PC-3 (cell line): Measurements from ENCODE around the genes SLC4A9, TMCO6, PCDHA8, PCDHAC1 and PCDHAC2.

DNA sequence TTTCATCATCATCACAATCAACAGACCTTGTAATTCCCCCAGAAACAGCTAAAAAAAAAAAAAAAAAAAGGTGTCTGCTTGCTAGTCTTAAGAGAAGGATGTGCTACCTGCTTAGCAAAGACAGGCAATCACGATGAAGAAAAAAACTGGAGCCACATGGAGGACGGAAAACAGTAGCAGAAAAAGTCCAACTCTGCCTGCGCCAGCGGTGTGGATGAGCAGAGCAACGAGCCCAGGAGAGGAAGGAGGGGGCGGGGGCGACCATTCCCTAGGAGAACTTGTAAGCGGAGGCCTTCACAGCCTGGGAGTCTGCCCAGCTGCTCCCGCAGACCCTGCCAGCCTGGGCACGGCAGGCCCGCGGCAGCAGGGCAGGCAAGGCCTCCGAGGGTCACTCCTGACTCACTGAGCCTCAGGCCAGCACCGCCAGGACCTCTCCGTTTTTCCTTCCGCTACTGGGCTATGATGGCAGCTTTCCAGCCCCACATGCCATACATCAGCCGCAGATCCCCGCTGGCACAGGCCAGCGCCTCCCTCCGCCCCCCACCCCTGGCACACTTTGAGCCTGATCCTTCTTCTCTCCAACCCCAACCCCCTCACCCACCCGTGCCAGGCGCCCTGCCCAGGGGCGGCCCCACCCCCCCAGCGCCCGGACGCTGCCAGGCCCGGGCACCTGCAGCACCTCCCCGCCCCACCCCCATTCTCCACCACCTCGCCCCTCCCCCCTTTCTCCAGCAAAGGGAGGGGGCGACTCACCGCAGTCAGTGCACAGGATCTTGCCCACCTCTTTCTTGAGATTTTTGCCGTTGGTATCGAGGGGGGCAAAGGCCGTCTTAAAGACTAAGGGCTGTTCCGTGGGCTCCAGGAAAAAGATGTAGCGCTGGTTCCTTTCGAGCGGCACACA is 1.2 kb downstream of the NRG2 start:
- RAMPAGE, long total RNA, result no peak

GRCh38 chr5:140106760-140107029 is 7.2 kb upstream of the PURA start:
- RAMPAGE, long total RNA, result no peak

GRCh38 chr5:140108379-140108899 is 5.5 kb upstream of the PURA start:
- RAMPAGE, long total RNA, result no peak

- RAMPAGE, long total RNA, result no peak
Observed at GRCh38 chr5:140112522-140113529, 1.1 kb upstream of the PURA start.

DNA sequence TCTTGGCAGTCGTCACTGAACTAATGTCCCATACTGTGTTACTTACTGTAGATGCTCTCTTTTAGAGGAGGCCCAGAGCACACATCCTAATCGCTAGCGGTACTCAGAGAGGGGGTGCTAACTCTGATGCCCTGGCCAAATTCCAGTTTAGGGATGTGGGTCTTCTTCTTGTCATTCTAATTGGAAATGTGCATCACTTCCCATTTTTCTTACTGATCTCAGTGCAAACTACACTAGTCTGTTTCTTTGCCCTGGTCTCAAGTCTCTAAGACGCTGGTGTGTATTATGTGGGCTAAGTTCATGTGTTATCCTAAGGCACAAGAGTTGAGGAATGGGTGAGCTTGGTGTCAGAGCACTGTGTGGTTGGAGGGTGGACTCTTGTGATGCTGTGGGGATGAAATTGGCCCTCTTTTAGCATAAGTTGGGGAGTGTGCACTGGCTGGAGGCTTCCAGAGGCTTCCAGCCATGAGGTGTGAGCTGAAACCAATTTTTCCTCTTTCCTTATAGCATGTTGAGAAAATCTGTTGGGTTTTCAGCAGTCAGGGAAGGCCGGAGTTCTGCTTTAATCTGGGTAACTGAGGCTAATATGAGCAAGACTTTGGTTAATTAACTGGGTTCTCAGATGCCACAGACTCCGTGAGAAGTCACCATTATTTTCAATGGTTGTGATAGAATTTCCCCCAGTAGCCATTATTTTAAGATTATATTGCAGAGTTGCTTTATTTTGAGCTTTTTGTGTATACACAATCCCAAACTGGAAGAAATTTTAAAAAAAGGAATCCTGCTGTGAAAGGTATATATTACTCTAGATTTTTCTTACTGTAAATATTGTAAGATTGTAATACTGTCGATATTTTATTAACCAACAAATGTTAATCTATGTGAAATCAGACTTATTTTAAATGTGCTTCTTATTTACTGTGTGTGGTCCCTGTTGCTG is 1.4 kb downstream of the IGIP start:
- RAMPAGE, long total RNA, result no peak

DNA sequence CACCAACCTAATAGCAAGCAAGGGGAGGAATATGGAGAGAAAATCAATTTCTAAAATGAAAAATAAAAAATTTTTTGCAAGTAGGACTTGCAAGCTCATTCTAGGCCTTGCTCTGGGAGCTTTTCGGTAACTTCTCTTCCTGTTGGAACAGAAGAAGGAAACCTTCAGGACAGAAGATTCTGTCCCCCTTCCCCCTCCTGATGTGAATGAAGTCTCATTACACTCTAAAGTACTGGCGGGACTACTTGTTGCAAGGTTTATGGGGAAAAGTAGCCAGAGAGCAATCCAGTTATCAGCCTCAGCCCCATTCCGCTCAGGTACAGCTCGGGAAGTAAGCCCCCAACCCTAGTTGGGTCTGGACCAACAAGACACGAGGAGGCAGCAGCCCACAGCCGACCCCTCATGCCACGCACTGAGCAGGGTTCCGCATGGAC is 559 bp upstream of the CYSTM1 start:
- RAMPAGE, long total RNA, result no peak

DNA sequence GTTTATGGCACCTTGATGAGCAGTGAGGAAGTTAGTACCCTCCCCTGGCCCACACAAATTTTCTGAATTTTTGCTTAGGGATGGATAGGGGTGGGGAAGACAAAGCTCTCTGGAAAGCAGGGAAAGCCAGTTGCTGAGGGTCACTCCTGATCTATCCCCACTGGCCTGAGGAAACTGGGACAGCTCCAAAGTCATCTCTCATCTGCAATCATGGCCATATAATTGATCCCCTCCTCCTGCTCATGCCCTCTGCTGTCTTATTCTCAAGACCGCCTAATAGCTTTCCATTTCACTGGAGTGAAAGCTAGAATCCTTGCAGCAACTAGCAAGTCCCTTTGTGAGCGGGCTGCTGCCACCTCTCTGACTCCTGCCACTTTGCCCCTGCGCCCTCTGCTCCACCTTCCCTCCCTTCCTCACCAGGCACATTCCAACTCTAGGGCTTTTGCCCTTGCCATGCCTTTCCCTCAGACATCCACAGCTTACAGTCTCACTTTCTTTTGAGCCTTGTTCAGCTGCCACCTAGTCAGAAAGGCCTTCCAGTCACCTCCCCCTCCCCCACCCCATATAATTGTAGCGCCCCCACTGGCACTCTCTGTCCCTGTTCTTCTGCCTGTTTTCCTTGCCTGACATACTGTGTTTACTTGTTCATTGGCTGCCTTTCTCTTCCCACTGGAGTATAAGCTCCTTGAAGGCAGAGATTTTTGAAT is 30.8 kb downstream of the CYSTM1 start:
- RAMPAGE, long total RNA, result no peak

DNA sequence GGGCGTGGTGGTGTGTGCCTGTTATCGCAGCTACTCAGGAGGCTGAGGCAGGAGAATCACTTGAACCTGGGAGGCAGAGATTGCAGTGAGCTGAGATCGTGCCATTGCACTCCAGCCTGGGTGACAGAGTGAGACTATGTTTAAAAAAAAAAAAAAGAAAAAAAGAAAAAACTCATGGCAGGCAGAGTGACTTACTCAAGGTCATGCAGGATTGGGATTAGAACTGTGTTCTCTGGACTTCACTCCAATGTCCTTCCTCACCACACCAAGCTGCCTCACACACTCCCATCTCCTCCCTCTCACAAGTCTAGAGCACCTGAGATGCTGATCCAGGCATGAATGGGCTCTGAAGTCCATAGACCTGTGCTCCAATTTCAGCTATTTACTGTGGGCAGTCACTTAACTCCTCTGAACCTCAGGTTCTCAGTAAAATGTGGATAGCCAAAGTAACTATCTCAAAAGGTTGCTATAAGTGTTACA is 2.4 kb downstream of the HBEGF start:
- RAMPAGE, long total RNA, result no peak

- RAMPAGE, long total RNA, result no peak
Observed at GRCh38 chr5:140359836-140360366, at the start of gene SLC4A9. SLC4A9 (plus strand) TSS chr5:140360194.

- RAMPAGE, long total RNA, result no peak
Observed at GRCh38 chr5:140381443-140381647, 20.3 kb upstream of the ANKHD1 start.

DNA sequence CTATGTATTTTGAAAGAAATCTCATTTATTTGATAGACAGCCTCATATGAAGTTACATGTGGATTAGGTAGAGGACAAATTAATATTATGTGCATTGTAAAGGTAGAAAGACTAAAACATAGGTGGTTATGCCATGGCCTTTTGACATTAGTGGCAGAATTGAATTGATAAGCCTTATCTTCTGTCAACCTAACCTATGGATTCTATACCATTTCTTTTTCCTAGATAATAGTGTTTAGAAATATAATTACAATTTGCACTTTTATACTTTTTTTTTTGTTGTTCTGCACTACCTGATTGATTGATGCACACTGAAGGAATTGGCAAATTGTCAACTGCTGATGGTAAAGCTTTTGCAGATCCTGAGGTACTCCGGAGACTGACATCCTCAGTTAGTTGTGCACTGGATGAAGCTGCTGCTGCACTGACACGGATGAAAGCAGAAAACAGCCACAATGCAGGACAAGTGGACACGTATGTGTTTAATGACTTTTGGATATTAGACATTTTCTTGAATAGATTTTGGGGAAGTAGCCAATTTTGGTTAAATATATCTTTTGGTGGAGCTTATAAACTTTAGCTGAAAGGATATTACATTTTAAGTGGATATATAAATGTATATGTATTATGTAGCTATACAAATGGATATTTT is 36.6 kb downstream of the ANKHD1 start:
- RAMPAGE, long total RNA, result no peak

DNA sequence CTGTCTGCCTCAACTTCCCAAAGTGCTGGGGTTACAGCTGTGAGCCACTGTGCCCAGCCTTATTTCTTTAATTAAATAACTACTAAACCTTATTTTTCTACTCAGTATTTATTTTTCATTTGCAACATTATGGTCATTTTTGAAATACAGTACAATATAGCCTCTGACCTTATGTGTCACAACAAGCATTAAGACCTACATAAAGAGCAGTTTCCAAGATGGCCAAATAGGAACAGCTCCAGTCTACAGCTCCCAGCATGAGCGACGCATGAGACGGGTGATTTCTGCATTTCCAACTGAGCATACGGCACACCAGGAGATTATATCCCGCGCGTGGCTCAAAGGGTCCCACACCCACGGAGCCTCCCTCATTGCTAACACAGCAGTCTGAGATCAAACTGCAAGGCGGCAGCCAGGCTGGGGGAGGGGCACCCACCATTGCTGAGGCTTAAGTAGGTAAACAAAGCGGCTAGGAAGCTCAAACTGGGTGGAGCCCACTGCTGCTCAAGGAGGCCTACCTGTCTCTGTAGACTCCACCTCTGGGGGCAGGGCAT is 50.2 kb downstream of the ANKHD1 start:
- RAMPAGE, long total RNA, result no peak

GRCh38 chr5:140639049-140640042 is at the start of gene TMCO6:
TMCO6 (plus strand) TSS chr5:140639451.
- RAMPAGE, long total RNA, result no peak

DNA sequence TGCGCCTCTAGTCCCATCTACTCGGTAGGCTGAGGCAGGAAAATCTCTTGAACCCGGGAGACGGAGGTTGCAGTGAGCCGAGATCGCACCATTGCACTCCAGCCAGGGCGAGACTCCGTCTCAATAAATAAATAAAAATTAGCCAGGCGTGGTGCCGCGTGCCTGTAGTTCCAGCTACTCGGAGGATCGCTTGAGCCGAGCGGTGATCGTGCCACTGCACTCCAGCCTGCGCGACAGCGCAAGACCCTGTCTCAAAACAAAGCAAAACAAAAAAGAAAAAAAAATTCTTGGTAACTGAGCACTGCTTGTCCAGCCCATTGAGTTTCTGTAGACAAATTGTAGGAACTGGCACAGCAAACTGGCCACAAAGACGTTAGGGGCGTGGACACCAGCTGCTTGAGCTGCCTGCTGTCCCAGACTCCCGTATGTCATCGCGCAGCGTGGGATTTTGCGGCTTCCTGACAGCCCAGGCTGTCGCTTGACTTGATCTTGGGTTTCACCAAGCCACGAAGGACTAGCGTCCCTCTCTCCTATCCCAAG is 608 bp upstream of the WDR55 start:
- RAMPAGE, long total RNA, result no peak

GRCh38 chr5:140668743-140669605 is 4.3 kb downstream of the WDR55 start:
- RAMPAGE, long total RNA, result no peak

DNA sequence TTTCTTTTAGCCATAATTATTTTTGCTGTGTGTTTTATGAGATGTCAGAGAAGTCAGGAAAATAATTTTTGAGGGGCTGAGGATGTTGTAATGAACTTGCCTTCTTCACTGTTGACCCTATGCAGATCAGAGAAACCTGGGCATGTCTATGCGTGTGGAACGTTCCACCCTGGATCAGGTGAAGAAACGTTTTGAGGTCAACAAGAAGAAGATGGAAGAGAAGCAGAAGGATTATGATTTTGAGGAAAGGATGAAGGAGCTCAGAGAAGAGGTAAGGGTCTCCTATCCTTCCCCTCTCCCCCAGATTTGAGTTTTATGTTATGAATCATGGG is 4.0 kb downstream of the ZMAT2 start:
- RAMPAGE, long total RNA, result no peak

DNA sequence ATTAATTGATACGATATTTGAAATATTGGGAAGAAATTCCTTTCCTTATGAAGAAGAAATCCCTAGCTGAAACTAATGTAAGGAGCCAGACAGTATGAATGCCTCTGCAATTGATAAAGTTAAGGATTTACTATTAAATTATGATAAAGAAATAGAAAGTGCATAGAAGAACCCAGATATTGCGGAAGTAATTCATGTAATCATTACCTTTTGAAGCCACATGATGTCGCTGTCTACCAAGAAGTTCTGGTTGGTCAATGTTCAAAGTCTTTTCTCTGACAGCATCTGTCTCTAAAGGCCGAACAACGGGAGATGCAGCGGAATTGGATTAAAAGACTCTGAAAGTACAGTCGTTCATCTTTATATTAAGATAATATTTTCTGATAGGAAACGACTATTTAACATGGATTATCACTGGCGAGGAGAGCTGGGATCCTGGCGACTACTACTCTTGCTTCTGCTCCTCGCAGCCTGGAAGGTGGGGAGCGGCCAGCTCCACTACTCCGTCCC is at the start of gene PCDHA8:
TSS of gene PCDHA8 (plus strand) at position 269 of the 510 bp plus-strand sequence.
- RAMPAGE, long total RNA, result no peak

GRCh38 chr5:140857715-140858145 is 2.0 kb downstream of the PCDHA10 start:
- RAMPAGE, long total RNA, result no peak

GRCh38 chr5:140925858-140927175 is at the start of gene PCDHAC1:
PCDHAC1 (plus strand) TSS chr5:140926299.
- RAMPAGE, long total RNA, result no peak

DNA sequence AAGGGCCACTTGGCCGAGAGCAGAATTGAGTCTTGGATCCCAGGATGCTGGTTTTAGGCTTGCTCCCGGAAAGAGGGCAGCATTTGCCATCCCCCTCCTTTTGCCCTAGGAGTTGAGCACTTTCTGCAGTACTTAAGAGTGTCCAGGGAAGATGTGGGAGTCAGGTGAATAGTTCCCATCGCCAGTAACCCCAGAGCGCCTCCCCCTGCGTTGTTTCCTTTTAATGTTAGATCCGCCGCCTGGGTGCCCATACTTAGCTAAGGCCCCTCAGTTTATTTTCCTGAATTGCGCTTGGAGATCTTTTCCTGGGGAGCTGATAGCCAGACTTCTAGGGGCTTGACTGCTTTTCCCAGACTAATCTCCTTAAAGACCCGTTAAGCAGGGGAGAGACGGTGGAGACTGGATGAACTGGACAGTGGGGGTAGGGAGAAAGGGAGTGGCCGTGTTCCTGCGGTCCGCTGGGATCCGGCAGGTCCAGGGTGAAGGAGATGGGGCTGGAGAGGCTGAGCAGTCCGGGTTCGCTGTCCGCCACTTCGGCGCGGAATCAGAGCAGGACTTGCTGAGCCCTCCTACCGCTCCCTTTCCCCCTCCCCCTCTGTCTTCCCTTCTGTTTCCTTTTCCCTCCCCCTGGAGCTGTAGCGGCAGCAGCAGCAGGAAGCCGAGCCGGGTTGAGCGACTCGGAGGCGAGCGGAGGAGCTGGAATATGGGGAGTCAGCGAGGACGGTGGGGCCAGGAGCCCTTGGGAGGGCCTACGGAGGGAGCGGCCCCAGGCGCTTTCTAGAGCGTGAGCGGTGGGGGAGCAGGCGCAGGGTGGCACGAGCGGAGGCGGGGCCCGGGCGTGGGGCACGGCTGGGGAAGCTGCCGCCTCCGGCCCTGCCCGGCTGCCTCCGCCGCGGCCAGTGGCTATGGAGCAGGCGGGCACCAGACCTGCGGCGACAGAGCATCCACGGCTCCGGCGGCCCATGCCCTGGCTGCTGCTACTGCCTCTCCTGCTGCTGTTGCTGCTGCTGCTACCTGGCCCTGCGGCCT is at the start of gene PCDHAC2:
TSS of gene PCDHAC2 (plus strand) at position 615 of the 1,029 bp plus-strand sequence.
- RAMPAGE, long total RNA, result no peak